A172 (cell line): ENCODE results near the gene CYP51A1.

- RAMPAGE, long total RNA = no peak
These were observed 2.0 kb upstream of the CFAP69 start for GRCh38 chr7:90242913-90243413.

- RAMPAGE, long total RNA = no peak
These were observed 4.8 kb downstream of the MTERF1 start for GRCh38 chr7:91875712-91876037.

GRCh38 chr7:92027230-92027706 is 86.6 kb downstream of the AKAP9 start:
- RAMPAGE, long total RNA = no peak

DNA sequence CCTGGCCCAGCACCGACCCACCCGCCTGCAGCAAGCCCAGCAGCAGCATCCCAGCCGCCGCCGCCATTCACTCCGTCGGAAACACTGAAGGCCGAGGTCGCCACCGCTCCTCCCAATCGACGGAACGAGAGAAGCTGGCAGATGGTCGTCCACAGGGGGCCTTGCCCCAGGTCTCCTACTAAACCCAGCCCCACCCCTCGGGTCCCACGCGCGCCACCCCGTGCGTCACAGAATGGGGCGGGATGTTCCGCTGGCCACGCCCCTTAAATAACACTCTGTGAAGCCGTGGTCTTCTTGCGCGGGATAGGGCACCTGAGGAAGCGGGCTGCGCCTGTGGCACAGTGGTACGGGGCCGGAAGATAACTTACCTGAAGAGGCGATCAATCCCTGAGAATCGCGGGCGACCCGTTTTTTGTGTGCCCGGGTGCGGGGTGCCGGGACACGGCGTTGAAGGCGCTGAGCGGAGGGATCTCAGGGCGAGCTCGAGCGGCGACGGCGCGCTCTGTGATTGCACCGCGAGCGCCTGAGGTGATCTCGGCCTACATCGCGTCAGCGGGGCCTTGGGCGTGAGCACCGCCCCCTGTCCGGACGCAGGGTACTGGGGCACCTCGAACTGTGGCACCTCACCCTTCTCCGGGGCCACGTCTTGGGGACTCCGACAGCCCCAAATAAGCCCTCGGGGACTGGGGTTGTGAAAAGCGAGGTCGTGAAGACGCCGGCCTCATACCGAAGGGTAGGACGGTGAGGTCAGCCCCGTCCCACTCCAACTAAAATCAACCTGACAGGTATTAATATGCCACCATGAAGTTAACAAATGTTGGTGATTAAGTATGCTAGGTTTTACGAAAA is at the start of gene CYP51A1:
Gene CYP51A1 (minus strand): TSS at position 180 of the 849 bp plus-strand sequence.
- RAMPAGE, long total RNA = start-site peak on the minus strand centred at position 173 of the sequence, 60 bp wide, 158 and 288 reads in 2 replicates

GRCh38 chr7:92195082-92195780 is 16.3 kb upstream of the LRRD1 start:
- RAMPAGE, long total RNA = no peak

- RAMPAGE, long total RNA = no peak
These were observed 69.2 kb upstream of the GATAD1 start for GRCh38 chr7:92377660-92378896.

DNA sequence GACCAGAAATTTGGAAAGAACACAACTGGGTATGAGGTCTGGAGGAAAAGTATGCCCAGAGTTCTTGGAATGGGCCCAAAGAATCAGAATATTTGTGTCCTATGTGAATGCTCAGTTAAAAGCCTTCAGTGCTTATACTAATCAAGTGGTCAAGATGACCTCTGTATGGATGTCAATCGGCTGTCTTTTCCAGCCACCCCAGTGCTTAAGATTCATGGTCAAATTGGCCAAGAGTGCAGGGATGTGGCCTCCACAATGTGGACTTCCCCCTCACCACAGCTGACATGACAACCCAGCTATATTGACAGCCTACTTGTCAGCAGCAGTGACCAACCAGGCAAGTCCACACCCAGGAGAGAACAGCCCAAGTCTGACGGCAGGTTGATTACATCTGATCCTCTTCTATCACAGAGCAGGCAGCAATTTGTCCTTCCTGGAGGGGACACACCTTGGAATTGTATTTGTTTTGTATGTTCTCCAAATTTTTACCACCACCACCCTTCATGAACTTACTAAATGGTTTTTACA is 8.2 kb upstream of the ERVW-1 start:
- RAMPAGE, long total RNA = no peak

GRCh38 chr7:92558232-92559229 is 29.9 kb downstream of the RBM48 start:
- RAMPAGE, long total RNA = no peak

DNA sequence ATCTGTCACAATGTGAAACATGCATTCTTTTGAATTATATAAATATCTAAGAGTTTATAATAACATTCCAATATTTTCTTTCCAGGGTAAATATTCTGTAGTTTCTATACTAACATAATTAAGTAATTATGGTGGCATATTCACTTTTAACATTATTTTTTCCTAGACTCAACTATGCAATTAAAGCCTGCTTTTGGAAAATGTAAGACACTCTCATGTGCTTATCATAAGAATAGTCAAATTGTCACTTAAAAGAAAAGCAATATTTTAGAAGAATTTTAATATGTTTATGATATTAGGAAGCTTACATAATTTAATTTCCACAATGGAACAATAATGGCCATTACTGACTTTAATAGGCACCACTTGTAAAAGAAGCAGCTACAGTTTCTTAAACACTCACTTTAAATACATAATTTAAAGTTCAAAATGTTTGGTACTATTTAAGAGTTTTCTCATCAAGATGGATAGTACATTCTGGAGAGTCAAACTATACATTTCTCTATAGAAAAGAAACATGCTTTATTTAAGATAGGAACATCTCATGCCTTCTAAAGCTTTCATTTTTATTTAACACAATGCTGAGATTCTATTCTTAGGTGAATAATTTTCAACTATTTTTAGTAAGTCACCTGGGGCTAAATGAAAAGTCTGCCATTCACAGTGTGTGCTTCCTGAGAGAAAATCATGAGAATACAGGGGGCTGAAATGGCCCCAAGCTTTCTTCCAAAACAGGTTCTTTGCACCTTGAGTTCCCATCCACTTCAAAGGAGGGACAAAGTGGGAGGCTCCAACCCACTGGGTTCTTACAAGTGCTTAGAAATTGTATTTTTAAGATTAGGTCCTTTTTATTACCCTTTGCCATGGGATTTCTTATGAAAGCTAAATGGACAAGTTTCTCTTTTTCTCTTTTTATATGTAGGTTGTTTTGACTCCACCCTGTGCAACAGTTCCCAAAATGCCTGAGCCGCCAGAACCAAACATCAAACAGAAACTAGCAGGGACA is 21.3 kb upstream of the FAM133B start:
- RAMPAGE, long total RNA = no peak

GRCh38 chr7:92645341-92646102 is 55.3 kb upstream of the FAM133B start:
- RAMPAGE, long total RNA = no peak

- RAMPAGE, long total RNA = no peak
These were observed 112.5 kb downstream of the CDK6 start for GRCh38 chr7:92723780-92724464.

GRCh38 chr7:92801490-92802123 is 34.8 kb downstream of the CDK6 start:
- RAMPAGE, long total RNA = no peak

GRCh38 chr7:92832779-92833236 is 3.6 kb downstream of the CDK6 start:
- RAMPAGE, long total RNA = no peak

DNA sequence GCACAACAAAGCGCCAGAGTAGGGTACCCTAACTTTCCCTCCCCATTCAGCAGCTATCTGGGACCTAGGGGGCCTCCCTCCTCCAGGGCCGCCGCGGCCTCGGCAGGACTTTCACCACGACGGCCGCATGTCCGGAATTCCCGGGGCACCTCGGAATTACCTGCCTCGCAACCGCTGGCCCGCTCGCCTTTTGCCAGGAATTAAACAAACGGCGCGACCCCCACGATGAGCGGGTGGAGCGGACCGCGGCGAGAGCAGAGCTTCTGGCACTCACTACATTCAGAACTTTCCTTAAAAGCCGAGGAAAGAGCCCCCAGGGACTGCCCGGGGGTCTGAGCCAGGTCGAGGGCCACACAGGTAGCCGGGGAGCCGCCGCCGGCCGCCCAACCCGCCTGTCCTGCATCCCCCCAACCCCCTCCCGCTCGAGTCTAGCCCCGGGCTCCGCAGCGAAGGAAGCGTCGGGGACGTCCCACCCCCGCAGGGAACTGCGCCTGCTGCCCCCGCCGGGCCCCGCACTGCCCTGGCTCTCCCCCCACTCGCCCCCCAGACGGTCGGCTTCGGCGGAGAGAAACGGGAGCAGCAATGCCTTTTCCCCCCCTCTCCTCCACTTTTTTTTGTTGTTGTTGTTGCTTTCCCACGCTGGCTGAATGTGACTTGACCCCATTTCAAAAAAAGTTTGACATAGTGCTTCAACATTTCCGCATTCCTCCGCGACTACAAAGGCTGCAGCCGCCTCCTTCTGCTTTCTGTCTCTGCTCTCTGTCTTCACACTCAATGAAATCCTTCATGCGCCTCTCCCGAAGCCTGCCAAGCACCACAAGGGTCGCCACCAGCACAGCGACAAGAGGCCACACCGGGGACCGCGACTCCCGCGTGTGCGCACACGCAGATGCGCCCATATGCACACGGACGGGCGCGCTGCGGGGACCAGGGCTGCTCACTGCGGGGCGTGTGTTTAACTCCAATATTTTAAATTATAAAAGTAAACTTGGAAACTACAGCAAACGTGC is 1.2 kb downstream of the CDK6 start:
- RAMPAGE, long total RNA = no peak

DNA sequence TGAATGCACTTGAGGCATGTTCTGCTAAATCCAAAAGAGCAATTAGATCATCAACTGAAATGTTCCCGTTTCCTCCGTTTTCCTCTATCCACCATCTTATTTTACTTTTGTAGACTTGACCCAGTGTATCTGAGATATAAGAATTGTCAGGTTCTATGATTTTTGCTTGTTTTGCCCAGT is 15.3 kb downstream of the SAMD9 start:
- RAMPAGE, long total RNA = no peak

DNA sequence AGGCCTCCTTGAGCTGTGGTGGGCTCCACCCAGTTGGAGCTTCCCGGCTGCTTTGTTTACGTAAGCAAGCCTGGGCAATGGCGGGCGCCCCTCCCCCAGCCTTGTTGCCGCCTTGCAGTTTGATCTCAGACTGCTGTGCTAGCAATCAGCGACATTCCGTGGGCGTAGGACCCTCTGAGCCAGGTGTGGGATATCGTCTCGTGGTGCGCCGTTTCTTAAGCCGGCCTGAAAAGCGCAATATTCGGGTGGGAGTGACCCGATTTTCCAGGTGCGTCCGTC is 97.5 kb downstream of the TFPI2 start:
- RAMPAGE, long total RNA = no peak

- RAMPAGE, long total RNA = no peak
These were observed 7.1 kb upstream of the GNG11 start for GRCh38 chr7:93914386-93914939.

DNA sequence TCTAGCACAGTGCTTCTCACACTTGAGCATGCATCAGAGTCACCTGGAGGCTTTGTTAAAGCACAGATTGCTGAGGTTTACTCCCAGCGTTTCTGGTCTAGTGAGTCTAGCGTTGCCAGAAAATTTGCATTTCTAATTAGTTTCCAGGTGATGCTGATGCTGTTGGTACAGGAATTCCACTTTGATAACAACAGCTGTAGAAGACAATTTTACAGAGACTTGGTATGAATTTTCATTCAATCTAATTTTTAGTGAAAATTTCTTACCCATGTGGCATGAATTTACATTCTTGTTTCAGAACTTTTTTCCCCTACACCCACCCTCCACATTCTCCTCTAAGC is 48.3 kb upstream of the BET1 start:
- RAMPAGE, long total RNA = no peak

- RAMPAGE, long total RNA = no peak
These were observed 60.5 kb upstream of the BET1 start for GRCh38 chr7:94064673-94064982.

DNA sequence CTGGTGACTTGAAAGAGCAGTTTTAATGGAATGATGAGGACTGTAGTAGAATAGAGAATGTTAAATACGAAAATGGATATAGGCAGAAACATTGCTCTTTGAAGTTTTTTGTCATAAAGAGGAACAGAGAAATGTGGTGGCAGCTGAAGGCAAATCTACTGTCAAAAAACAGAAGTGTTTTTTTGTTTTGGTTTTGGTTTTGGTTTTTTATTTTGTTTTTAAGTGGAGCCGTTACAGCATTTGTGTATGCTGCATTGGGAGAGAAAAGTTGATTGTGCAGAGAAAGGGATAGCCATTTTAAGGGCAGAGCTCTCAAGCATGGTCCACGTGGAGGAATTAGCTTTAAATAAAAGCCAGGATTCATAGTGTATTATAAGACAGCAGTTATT is 156.6 kb upstream of the BET1 start:
- RAMPAGE, long total RNA = no peak